Mesothelial cell of epicardium (in vitro differentiated cells): ENCODE measurements around the gene HSBP1.

DNA sequence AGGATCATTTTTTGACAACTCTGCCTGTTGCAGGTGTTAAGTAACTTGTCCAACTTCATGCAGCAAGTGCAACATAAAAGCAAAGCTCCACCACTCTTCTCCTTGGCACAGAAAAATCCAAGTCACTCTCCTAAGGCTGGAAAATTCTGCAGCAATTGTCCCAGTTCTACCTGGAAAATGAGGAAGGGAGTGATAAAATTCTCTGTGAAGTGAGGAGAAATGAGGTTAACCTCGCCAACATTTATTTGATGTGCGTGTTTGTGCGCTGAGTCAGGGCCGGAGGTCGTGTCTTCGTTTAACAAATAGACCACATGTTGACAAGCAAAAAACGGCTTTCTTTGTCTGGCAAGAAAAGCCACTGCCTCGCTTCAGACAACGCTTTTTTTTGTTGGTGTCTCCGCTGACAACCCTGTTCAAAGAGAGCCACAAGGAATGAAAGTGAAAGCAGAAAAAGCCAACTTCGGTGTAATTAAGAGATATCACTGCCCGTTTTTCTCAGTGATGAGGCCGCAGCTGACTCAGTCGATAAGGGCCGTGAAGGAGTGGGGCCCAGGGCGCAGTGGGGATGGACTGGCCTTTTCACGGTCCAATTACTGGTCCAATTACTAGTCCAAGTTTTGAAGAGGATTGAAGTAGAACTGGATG, 510.5 kb downstream of the CDH13 start:
- PRO-cap: no peak

DNA sequence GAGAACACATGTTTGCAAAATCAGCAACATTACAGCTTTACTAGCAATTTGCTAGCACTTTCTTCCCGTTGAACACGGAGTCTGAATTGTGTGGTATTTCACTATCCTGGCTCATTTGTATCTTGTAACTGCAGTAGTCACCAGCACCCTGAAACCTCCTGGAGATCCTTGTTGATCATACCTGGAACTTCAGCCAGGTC, 334.6 kb upstream of the HSBP1 start:
- PRO-cap: no peak

- PRO-cap: no peak
These were observed 7.8 kb upstream of the HSBP1 start for GRCh38 chr16:83800005-83800305.

GRCh38 chr16:83807597-83808825, at the start of gene HSBP1:
TSS of gene HSBP1 (plus strand) at chr16:83807978.
- PRO-cap: no peak

GRCh38 chr16:84062634-84063355, 20.2 kb upstream of the SLC38A8 start:
- PRO-cap: no peak

DNA sequence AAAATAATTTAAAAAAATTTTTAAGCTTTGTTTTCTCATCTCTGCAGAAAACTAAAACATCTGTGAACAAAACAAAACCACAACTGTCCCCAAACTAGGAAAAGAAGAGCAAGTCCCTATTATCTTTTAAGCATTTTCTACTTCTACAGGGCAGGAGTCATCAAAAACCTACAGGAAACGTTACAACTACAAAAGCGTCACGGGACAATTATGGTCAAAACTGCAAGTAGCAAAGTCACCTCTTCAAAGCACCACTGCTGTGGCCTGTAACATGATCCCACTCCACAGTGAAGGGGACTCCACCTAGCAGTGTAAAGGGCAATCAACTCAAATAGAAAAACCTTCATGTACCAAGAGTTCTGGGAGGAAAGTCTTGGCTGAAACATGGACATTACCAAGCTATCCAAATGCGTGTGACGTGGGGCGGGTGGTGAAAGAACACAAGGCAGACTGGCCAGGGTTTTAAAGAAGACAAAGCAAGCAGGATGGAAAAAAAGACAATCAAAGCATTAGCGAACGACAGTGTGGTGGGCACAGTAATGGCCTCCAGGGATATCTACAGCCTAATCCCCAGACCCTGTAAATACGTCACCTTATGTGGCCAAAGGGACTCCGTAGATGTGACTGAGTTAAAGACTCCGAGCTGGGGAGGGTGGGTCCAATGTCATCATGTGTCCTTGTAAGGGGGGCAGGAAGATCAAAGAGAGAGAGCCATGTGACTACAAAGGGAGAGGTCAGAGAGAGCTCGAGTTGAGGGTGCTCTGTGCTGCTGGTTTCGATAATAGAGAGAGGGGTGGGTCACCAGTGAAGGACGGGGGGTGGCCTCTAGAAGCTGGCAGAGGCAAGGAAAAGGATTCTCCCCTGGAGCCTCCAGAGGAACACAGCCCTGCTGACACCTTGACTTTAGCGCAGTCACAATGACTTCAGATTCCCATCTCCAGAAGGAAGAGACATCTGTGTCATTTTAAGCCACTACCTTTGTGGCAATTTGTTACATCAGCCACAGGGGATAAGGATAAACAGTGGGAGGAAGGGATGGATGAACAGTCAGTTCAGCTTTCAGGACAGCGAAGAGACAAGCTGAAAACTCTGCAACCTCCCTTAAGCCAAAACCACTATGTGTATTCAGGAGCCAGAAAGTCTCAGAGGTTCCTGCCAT, 6.0 kb downstream of the HSDL1 start:
- PRO-cap: no peak

- PRO-cap: no peak
These were observed 5.1 kb downstream of the KCNG4 start for GRCh38 chr16:84234445-84235343.

- PRO-cap: no peak
These were observed 538 bp upstream of the MEAK7 start for GRCh38 chr16:84505020-84505373.

- PRO-cap: no peak
These were observed 2.9 kb upstream of the MEAK7 start for GRCh38 chr16:84507209-84507811.

DNA sequence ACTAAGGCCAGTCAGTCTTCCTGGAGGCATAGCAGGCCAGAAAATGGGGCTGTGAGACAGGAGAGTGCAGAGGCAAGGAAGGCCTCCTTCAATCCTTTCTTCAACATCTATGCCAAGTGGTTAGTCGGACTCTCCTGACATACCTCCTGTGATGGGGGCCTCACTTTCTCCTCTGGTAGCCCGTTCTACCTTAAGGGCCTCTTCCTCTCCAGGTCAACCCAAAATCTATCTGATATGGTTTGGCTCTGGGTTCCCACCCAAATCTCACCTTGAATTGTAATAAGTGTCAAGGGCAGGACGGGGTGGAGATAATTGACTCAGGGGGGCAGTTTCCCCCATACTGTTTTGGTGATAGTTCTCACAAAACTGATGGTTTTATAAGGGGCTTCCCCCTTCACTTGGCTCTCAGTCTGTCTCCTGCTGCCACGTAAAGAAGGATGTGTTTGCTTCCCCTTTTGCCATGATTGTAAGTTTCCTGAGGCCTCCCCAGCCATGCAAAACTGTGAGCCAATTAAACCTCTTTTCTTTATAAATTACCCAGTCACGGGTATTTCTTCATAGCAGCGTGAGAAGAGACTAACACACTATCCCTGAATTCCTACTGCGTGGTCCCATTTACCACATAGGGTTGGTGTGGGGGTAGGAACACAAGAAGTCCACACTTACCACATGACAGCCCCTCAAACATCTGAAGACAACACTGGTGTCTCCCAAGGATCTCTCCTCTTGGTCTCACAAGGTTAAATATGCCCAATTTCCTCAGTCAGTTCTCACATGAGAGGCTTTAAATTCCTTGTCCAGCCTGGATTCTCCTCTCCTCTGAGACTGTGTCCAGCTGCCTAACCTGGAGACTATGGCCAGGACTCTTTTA, 8.3 kb downstream of the COTL1 start:
- PRO-cap: no peak

- PRO-cap: no peak
These were observed 38.0 kb downstream of the USP10 start for GRCh38 chr16:84737630-84738300.

DNA sequence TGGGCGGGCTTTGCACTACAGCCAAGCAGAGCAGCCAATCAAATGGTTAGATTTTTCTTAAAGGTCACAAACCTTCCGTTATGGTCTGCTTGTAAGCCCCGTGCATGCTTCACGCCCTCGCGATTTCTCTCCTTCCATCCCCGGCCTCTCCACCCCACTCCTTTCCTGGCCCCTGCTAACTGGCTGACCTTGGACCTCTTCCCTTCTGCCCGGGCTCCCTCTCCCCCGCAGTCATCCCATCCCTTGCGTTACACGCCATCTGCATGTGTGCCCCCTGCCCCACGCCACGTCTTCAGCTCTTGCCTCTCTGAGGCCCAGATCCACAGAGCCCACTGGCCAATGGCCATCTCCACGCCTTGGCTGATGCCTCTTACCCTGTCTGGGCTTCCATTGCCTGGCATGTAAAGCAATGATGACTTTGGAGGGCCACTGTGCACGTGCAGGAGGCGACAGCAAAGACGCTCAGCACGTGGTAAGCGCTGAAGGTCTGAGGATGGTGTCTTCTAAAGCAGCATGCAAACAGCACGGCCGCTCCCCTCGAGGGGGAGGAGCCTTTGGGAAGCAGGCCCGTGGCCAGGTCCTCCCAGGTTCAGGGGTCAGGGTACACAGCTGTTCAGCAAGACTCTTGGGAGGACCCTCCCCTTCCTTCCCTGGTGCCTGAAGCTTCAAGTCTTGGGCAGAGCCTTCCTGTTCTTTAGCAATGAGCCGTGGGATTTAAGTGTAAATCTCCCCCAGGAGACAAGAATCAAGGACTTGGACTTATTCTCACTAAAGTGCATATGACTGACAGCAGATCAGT, 86.7 kb downstream of the ZDHHC7 start:
- PRO-cap: no peak

DNA sequence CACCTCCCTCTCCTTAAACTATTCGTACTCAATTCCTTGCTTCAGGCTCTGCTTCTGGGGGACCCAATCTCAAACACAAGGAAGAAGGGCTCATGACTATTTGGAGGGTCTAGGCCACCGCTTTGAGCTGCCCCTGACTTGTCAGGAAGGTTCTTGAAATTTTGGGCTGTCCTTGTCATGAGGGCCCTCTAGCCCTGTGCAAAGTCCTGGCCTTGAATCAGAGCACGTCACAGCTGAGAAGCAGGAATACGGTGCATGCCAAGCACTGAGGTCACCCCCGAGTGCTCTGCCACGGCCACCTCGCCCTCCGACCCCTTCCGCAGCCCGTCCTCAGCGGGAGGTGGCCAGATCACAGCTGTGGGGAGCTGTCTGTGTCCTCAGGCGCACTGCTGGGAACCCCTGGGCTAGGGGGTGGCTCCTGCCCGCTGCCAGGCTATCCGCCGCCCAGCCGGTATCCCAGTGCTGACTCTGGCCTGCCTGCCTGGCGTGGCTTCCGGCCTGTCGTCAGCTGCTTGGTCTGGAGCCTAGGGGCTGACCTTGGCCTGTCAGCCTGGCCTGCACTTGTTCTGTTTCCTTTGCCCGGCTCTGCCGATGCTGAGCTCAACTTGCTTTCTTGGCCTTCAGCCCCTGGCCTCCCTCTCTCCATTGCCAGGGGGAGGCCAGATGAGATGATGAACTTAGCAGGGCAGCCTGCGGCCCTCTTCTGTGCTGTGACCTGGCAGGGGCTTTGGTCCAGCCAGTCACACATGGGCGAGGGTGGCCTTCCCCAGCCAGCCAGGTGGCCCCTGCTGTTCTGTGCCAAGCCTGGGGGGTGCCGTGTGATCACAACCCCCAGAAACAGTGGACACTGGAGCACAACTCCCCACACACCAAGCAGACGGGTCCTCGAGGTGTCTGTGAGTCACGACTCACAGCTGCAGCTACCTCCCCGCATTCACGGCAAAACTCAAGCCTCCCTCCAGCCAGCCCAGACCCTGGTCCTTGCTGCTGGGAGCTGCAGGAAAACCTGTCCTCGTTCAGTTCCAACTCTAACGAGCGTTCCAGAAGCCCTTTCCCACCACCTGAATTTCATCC, 77.4 kb downstream of the ZDHHC7 start:
- PRO-cap: no peak

- PRO-cap: no peak
These were observed 58.8 kb downstream of the ZDHHC7 start for GRCh38 chr16:84952175-84953287.

- PRO-cap: no peak
These were observed 37.8 kb downstream of the ZDHHC7 start for GRCh38 chr16:84973307-84974134.

GRCh38 chr16:84990110-84990793, 21.1 kb downstream of the ZDHHC7 start:
- PRO-cap: no peak

- PRO-cap: no peak
These were observed 7.0 kb downstream of the ZDHHC7 start for GRCh38 chr16:85004245-85004903.

DNA sequence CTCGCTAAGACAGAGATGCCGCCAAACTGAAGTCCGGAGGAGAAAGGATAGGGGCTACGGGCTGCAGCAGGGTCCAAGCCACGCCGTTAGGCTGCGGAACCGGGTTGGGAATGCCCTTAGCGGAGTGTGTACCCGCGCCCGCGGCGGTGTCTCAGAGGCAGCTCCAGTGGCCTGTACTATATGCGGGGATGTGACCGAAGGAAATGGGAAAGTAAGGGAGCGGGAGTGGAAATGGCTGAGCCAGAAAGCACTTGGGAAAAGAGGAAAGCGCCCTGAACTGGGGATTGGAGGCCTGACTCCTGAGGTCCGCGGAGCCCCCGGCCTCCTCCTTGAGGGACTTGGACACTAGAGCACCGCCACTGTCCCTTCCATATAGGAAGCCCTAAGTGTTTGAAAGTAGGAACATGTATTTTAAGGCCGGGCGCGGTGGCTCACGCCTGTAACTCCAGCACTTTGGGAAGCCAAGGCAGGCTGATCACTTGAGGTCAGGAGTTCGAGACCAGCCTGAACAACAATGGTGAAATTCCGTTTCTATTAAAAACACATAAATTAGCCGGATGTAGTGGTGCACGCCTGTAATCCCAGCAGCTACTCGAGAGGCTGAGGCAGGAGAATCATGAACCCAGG, 463 bp upstream of the ZDHHC7 start:
- PRO-cap: no peak

DNA sequence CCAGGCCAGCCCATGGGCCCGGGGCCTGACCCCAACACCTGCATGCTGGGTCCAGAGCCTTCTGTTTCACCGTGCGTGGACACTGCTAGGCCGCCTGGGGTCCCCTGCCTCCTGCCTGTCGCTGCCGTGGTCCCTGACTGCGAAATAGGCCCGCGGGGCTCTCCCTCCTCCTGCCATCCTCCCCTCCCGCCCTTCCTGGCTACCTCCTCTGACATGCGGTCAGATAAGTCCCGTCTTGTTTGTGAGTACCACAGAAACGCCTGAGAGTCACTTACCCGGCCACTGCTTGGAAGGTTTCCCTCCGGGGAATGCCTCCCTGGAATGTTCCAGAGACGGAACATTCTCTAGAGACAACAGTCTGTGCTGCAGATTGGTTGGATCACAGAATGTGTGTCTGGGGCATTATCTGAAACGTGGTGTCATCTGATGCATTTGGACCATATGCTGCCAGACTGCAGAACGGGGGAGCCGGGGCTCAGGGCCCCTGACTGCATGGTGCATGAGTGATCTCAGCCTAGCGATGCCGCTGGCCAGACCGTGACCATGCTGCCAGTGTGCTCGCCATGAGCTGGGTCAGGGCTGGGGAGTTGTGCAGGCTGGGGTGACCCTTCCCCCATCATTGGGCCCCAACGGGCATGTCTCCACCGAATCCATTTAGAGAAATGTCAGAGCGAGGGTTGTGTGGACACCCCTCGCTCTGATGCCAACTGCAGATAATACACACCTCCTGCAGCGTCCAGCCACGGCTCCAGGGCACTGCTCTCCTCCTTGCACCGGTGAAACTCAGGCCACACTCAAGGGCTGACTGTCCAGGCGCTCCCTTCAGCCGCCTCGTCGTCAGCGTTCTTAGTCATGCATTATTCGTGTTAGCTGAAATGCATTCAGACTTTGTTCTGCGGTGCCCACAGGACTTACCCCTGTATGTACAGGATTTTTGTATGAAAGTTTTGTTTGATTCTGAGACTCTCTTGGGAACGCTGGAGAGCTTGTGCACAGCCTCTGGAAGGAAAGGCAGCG, 22.5 kb downstream of the CIBAR2 start:
- PRO-cap: no peak

GRCh38 chr16:85092543-85093306, 19.5 kb downstream of the CIBAR2 start:
- PRO-cap: no peak